ENCODE measurements around a stretch of chr6.

- PRO-cap, result no peak
These were observed 261.9 kb downstream of the ADGB start for GRCh38 chr6:146860464-146861306.

- PRO-cap, result no peak
These were observed 286.6 kb downstream of the ADGB start for GRCh38 chr6:146885285-146885796.

- PRO-cap, result no peak
These were observed 290.5 kb downstream of the ADGB start for GRCh38 chr6:146889253-146889644.

DNA sequence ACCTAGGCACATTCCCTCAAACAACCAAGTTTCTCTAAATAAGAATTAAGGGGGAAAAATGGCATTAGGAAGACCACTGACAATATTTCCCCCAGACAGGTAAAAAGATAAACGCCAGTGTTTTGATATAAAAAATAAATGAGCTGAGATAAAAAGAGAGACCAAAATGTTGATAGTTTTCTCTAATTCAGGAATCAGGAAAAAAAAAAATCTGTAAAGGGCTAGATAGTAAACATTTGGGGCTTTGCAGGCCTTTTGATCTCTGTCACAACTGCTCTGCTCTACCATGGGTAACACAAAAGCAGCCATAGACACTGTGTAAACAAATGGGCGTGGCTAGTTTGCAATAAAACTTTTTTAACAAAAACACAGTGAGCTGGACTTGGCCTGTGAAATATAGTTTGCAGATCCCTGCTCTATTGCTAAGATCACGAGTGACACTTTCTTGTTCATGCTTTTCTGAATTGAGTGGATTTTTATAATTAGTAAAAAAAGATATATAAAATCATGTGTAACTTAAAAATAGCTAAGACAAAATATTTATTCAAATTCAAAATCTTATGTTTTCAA lies 219.1 kb upstream of the STXBP5 start:
- PRO-cap, result no peak

GRCh38 chr6:147211423-147211838 lies 7.2 kb downstream of the STXBP5 start:
- PRO-cap, result no peak

- PRO-cap, result no peak
These were observed 48.2 kb downstream of the STXBP5 start for GRCh38 chr6:147252203-147253121.

DNA sequence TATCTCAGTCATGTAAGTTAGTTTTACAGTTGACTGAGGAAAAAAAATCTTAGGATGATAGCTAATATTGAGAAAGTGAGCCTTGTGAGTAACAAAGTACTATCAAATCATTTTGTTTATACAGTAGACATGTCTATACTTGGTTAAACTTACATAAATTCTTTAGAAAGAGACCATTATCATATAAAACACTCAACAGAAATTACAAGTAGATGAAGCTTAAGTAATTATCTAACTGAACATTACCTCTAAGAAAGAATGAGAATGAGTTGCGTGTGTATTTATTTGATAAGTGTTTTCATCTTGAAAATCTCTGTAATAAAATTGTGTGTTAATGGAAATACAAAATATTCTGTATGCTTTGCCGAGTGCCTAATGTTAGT lies 55.0 kb downstream of the STXBP5 start:
- PRO-cap, result no peak

GRCh38 chr6:147303173-147303859 lies 99.1 kb downstream of the STXBP5 start:
- PRO-cap, result no peak

DNA sequence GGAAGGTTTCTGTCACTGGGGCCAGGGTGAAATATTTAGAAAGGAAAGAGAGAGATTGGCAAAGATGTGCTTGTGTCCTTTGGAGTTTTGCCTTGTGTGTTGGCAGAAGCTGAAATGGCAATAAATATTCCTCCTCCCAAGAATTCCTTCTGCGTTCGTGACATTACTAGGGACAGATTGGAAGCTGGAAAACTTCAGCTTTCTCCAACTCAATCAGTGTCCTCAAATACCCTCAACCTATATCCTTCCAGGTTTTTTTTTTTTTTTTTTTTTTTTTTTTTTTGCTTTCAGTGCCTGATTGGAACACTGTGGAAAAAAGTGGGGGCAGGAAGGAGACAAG lies 6.4 kb downstream of the SAMD5 start:
- PRO-cap, result no peak

DNA sequence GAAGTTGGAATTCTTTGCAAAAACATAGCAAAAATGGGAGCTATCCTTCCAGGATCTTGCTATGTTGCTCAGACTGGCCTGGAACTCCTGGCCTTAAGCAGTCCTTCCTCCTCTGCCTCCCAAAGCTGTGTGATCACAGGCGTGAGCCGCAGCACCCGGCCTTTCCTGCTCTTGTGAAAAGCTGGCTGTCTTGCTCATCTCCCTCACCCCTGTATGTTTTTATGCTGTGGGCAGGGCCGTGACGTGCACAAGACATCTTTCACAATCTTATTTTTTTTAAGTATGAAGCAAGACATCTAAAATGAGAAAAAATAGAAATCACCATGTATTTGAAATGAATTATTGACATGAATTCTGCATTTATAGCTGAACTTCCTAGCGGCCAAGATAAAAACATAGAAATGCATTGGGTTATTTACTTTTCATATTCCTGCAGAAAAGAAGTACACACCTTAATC lies 110.5 kb downstream of the SAMD5 start:
- PRO-cap, result no peak

- PRO-cap, result no peak
These were observed 151.9 kb downstream of the SAMD5 start for GRCh38 chr6:147660302-147660919.

DNA sequence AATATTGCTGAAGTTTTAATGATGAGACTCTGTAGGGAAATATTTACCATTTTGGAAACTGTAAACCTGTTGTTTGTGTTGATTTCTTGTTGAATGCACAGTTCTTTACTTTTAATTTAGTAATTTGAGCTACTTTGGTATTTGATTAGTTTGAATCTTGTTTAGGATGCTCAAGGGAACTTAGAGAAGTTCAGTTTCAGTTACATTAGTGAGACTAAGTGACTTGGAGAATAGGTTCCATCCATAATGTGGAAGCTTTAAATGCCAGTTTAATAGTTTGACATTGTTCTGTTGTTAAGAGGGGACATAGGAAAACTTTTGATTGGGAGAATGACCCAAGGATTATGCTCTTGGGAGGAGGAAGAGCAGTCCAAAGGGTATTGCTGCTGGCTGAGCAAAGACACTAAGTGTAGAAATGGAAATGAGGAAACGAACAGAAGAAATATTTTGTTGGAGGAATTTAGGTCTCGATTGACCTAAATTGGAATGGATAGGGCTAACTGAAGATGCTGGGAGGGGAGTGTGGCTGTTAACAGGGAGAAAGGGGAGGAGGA lies 70.4 kb downstream of the SASH1 start:
- PRO-cap, result no peak

- PRO-cap, result no peak
These were observed 83.7 kb downstream of the SASH1 start for GRCh38 chr6:148426089-148426903.

DNA sequence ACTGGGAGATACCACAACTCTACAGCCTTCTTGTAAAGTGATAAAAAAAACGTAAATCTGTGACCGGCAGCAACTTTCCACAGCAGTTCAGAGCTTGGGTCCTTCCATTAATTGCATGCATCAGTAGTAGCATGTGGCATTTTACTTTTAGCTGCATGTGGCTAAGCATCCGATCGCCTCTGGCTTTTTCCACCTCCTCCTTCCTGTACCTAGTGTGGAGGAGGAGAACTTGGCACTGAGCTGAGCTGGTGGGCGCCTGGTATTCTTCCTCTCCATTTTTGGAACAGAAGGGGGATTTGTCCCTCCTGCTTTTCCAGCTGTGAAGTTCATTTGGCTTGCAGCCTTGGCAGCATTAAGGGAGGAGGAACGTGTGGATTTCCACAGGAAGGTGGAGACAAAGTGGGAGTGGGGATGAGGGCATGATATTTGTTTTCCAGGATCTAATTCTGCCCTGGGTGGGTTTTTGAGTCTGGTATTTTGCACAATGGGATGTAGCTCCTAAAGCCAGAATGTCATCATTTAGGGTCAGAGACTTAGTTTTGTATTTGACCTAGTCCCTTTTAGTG lies 89.8 kb downstream of the SASH1 start:
- PRO-cap, result no peak

GRCh38 chr6:148507525-148508281 lies 165.1 kb downstream of the SASH1 start:
- PRO-cap, result no peak

DNA sequence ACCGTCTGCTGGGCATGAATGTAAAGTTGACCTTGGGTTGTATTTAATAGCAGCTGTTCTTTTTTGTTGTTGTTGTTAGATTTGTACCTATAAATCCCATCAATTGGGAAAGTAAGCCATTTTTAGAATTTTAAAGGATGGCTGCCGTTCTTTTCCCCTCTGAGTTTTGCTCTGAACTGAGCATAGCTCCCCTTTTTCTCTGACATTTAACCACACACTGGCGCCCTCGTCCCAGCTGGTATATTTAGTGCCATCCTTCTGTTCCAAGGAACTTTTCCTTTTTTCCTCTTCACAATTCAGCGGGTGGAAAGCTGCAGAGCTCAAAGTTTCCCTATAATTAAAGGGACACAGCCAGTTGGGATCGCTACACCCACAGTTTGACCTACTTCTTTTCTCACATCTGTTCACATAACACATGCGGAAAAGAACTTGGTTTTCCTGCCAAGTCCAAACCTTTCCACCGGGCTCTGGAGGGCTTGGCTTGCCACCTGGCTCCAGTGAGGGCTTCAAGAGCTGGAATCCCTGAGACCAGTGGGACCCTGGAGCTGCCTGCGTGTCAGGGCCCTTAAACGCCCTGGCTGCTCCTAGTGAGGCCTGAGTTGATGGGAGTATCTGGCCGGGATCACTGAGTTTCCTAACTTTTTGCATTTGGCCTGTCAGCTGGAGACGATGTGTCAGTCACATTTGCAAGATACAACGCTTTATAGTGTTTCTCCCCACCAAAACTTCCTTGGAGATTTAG lies 175.9 kb downstream of the SASH1 start:
- PRO-cap, result no peak

DNA sequence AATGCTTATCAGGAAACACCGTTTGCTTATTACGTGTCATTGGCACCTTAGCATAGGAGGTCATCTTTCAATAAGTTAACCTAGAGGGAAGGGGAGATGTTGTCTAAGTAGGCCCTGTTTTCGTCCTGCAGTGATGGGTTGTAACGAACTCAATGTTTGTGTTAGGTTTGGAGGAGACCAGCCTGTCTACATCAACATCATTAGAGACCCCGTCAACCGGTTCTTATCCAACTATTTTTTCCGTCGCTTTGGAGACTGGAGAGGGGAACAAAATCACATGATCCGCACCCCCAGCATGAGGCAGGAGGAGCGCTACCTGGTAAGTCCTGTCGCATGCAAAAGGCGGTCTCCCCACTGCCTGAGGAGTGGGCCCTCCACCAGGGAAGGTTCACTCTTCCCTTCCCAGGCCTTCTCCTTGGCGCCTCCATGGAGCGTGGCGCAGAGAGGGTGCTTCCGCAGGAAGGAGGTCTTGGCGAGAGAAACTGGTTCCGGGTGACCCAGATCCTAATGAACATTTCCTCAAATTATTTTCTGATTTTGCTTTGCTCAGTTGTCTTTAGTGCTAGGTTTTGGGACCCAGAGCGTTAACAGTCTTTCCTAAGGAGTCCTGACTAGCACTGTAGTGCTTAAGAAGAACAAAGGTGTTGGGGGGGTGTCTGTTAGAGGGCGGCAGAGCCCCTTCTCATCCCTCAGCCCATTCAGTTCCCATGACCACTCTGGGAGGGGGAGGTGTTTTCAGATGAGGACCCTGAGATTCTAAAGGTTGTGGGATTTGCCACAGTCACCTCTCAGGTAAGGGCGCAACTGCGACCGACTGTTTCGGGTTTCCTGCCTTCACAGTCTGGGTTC lies 217.6 kb downstream of the UST start:
- PRO-cap, result no peak

DNA sequence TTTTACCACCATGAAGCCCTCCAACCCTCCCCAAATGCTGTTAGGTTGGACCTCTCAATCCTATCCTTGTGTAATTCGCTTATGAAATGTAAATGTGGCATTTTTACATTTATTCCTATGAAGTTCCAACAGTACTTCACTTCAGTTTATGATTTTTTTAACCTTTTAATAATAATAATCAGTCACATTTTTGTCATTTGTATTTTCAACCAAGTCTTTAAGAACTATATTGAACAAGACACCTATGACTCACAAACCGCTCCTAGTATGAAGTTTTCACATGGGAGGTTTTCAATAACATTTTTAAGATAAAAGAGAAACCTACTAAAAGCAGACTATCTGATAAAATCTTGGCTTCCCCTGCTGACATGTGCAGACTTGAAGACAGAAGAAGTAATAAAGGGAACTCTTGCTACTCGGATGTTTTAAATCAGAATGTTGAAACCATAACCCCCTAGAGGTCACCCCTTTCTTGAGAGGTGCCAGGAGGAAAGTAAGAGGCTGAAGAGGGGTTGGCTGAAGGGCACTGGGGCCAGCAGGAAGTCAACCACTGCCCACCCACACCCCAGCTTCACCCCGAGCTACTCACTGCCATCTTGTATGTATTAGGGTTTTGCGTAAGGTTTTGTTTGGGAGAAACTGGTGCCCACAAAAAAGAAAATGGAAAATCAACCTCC lies 83.5 kb upstream of the TAB2 start:
- PRO-cap, result no peak

- PRO-cap, result no peak
These were observed 1.3 kb downstream of the TAB2 start for GRCh38 chr6:149318857-149319218.

DNA sequence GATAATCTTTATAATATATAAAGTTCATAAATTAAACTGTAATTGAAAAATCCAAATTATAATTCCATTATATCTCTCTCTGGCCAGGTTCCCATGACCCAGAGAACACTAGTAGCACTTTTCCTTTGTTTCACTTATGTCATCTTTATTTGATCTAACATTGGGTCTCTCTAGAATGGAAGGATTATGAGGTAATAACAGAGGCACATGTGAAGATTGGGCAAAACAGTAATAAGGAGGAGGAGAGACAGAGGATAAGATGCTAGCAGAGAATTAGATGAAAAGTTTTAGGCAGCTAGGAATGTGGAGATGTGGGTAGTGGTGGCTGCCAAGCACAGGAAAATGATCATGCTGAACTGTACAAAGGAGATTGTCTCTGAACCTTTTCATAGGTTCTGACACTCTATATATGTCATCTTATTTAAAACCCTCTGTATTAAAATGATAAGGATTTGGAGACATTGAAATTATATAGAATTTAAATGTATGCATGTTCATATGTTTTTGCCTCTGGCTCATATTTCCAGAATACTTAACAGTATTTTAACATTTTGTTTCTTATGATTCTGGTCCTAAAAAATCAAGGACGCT lies 3.4 kb downstream of the TAB2 start:
- PRO-cap, result no peak